Cardiac atrium fibroblast (primary cell): ENCODE results near the genes CASP7 and VWA2.

DNA sequence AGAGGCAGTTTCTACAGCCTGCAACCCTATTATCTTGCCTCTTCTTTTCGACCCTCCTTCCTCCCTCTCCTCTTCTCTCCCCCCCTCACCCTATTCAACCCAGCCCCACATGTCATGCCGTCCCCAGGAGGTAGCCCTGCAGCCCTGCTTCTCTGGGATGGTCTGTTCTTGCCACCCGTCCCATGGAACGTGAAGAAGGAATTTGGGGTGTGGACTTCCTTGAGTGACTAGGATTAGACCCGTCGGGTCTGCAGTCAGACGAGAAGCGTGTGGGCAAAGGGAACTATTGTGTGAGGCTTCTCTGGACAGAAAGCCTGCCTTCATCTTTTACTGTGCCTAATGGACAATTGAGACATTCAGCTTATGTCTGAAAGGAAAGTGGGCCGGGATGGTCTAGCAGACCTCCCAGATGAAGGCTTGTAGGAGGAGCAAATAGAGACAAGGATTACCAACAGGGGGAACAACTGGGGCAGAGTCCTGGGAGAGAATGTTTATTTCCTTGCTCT is 77.7 kb downstream of the TCF7L2 start:
- RAMPAGE, long total RNA: no peak

GRCh38 chr10:113063101-113064037 is 113.3 kb downstream of the TCF7L2 start:
- RAMPAGE, long total RNA: no peak

DNA sequence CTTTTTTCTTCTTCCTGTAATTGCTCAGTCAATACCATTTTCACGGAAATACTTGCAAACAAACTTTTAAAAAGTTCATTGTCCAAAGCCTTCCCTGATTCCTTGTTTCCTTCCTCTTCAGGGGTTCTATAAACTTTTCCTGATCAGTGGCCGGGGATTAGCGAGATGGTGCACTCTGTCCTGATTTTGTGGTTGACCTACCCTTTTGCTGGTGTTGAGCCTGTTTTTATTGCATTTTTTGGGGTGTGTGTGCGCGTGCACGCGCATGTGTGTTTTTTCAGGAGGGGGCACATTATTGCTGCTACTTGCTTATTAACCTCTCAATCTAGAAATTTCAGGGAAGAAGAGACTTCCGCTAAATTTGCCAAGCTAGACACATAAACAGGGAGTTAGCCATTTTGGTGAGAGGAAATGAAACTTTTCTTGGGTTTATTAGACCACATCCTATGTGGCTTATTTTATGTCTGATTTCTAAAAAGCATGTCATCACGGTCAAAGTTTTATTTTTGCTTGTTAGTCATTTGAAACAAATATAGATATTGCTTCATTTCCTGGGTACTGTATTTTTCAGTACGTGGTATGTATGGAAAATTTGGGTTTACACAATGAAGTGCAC is 143.9 kb downstream of the TCF7L2 start:
- RAMPAGE, long total RNA: no peak

- RAMPAGE, long total RNA: no peak
Measured at GRCh38 chr10:113125490-113125988, 175.5 kb downstream of the TCF7L2 start.

DNA sequence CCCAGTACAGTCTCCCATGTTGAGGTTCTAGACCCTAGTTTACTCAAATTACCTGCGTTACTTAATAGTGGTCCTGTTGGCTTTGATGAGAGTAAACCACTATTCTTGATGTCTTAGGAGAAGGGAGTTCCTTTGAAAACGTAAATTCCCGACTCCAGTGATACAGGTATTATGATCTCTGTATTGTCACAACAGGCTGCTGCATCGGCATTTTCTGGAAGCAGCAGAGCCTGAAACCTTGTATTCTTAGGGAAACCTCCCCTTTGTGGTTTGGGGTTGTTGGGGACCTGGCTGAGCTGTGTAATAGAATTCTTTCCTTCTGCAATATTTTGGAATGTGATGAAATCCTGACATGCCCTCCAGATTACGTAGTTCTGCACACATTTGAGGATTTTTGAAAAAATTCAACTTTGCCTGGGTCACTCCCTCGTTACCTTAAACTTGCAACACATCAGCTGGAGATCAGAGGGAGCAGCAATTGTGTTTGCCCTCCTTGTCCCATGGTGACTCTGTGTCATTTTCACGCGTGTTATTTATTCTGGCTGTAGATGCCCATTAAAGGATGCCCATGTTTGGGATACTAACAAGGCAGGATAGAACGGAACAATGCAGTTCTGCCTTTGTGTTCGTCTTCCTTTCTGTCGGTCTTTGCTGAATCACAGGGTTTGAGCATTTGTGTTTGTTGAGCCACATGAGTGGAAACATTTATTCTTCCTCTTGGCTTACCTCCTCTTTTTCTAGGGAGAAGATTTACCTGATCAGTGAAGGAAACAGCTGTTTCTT is 181.6 kb downstream of the TCF7L2 start:
- RAMPAGE, long total RNA: no peak

GRCh38 chr10:113147986-113148507 is 198.0 kb downstream of the TCF7L2 start:
- RAMPAGE, long total RNA: no peak

DNA sequence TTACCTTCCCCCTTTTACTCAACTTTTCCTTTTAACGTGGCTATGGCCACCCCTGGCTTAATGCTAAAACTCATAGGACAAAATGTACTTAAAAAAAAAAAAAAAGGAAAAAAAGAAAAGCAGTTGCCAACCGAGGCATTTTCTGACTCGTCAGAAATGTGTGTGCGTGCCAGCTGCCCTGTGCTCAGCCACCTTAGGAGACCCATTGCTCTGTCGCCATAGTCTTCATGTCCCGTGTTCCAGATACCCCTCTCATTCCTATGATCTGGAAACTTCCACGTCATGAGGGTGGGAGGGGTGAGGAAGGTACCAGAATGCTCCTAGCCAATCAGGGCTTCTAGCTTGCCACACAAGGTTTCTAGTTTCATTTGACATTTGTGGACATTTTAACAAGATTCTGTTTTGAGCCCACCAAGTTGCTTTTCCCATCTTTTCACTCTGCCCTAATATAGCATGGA is 212.9 kb downstream of the TCF7L2 start:
- RAMPAGE, long total RNA: no peak

GRCh38 chr10:113679475-113680155 is at the start of gene CASP7:
Gene CASP7 (plus strand): TSS chr10:113679912.
- RAMPAGE, long total RNA: start-site peak on the plus strand at chr10:113679874-113679949, 97 and 8 reads in 2 replicates

DNA sequence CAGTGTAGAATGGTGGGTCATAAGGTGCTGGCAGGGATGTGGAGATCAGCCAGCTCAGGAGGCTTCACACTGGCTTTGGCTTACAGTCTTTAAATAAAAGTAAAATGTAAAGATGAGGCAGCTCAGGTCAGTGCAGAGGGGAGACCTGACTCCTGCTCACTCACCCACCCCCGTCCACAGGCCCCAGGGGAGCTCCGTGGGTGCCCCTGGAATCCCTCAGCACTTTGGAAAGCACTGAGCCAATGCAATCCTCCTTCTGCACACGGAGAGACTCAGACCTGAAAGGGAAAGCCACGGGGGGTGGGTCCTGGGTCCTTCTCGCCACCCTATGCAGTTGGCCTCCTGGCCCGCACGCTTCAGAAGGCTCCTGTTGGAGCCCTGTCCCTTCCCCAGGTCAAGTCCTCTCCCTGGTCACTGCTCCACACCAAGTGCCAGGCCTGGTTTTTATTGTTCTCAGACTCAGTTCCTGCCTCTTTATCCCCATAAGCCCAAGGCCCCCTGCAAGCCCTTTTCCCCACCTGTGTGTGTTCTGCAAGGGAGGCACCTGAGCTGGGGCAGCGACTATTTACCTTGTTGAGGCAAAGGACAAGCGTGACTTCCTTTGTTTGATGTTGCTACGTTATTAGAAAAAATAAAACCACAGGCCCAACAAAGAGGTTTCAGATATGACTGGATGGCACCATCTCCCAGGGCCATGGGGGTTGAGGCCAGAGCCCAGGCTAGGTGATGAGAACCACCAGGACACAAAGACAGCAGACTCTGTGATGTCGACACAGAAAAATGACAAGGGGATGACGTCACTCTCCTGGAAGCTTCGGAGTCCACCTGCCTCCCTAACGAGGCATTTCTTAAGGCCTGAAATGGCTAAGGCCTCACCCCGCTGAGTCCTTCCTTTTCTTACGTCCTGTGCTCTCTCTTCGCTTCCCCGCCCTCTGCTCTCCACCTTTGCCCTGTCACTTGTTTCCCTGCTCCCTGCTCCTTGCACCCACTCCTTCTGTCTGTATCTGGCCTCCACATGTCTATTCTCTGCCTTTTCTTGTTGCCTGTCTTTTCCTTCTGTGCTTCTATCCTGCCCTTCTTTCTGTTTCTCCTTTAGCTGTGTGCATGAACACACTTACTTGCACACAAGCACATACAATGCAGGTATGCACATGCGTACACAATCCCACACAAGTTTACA is 83.2 kb upstream of the ADRB1 start:
- RAMPAGE, long total RNA: no peak

- RAMPAGE, long total RNA: no peak
Measured at GRCh38 chr10:114046805-114047405, 3.2 kb downstream of the ADRB1 start.

DNA sequence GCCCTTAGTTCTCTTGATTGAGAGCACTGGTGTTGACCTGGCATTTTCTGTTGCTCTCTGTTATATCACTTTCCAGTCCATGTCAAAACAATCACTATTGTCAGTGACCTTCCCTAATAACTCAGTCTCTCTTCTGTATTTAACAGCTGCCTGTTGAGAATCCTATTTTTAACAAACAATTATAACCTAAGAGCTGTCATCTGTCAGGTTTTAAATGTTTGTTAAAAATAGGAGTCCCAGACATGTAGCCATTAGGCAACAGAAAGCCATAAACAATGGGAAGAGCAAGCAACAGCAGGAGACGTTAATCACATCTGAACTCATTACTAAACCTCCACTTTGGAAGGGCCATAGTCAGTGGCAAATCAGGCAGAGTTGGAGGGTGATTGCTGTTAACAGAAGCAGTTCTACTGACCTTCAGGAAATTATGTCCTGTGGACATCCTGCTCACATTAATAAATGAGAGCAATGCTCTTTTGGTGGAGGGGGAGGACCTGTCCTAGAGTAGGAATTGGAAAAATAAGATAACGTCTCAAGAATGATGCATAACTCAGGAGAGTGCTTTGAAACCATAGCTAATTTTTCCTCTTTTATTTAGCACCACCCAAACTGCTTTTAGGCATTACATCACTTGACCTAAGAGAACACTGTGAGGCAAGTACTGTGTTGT is 21.0 kb downstream of the ADRB1 start:
- RAMPAGE, long total RNA: no peak

DNA sequence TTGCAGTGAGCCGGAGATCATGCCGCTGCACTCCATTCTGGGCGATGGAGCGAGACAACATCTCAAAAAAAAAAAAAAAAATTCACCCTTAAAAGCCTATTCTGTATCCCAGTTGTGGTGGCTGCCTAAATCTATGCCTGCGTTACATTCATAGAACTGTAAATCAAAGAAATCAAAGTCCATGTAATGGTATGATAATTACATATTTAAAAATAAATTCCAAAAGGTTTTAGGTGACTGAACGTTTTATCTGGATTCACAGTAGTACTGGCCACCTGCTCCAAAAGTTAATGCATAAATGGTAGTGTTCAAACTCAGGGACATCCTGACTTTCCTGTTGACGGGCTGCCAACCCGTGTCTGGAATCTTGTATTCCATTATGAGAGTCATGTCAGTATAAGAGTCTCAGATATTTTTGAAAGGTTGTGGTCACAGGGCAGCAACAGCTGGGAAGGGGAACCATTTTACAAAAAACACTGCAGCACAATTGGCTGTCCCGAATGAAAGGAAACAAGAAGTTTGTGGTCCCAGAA is 2.7 kb downstream of the TDRD1 start:
- RAMPAGE, long total RNA: no peak

DNA sequence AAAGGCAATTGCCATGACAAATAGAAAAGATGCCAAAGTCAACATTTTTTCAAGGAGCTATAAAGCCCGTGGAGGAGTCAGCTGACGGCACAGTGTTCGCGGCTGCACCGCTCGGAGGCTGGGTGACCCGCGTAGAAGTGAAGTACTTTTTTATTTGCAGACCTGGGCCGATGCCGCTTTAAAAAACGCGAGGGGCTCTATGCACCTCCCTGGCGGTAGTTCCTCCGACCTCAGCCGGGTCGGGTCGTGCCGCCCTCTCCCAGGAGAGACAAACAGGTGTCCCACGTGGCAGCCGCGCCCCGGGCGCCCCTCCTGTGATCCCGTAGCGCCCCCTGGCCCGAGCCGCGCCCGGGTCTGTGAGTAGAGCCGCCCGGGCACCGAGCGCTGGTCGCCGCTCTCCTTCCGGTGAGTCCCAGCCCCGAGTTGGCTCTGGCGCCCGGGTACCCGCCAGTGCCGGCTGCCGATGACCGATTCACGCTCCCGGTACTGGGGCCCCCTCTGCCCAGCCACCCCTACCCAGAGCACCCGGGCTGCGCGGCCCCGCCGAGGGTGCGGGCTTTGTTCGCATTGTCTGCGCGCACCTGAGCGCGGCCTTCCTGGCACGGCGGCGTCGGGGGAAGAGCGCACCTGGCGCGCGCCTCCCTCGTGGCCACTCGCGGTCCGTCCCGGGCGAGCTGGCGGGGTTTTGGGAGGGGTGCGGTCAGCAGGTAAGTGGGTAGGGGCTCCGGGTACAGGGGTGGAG is at the start of gene VWA2:
Gene VWA2, plus strand, starts transcription at position 90 of the 742 bp plus-strand sequence.
- RAMPAGE, long total RNA: no peak

DNA sequence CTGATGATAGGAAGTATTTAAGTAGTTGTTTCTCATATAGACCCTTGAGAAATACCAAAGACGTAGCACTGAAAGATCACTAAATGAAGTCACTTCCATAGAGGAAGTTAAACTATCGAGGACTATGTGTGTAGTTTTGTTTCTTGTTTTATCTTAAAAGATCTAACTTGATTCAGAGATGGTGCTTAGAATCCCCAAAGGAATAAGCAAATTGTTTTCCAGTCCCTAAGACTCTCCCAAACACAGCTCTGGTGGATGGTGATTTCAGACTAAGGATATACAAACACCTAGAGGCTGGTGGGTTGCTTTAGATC is 94.9 kb upstream of the AFAP1L2 start:
- RAMPAGE, long total RNA: no peak

DNA sequence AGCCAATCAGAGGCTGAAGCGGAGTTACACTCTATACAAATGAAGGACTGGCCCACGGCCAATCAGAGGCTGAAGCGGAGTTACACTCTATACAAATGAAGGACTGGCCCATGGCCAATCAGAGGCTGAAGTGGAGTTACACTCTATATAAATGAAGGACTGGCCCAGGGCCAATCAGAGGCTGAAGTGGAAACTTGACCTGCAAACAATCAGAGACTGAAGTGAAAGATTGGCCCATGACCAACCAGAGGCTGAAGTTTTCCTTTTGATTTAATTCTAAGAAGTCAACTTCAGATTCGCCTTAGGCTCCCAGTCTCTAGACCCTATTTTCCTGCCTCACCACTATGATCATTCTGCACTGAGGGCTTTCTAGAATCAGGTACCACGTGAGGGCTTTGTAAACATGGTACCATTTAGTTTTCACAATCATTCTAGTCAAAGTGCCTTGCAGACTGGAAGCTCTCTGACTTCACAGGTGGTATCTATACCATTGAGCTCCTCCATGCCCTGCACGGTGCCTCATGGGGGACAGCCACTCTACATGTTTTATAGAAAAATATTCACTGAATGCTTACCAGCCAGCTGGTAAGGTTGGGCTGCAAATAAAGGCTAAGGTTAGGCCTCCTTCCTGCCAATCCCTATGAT is 106.6 kb downstream of the ABLIM1 start:
- RAMPAGE, long total RNA: no peak

DNA sequence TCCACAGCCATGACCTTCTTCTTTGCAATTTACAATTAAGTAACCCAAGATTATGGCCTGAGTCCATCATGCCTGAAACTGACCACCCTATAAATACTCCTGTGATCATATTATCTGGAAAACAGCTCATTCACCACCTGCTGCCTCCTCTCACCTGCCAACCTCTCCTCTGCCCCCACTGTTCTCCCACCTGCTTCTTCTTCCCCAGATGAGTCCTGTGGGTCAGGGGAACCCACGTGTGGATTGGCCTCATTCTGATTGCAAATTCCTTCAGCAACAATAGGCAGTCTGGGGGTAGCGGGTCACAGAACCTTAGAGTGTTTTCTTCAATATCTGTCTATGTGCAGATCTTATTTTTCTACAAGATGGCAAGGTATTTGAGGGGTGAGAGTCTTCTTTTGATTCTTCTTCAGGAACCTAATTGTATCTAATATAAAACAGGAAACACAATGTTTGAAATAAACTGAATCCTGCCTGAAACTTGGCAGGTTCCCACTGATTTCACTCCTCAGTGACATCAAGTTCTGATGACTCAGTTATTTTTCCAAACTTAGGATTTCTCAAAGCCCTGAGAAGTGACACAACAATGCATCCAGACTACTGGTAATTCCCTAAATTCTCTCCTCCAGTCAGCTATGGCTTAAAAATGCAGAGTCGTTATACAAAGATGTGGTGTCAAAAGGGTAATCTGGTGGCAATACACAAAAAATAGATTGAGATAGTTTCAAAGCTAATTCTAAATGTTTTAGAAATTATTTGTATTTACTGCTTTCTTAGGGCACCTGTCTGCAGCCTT is 81.1 kb downstream of the ABLIM1 start:
- RAMPAGE, long total RNA: no peak

DNA sequence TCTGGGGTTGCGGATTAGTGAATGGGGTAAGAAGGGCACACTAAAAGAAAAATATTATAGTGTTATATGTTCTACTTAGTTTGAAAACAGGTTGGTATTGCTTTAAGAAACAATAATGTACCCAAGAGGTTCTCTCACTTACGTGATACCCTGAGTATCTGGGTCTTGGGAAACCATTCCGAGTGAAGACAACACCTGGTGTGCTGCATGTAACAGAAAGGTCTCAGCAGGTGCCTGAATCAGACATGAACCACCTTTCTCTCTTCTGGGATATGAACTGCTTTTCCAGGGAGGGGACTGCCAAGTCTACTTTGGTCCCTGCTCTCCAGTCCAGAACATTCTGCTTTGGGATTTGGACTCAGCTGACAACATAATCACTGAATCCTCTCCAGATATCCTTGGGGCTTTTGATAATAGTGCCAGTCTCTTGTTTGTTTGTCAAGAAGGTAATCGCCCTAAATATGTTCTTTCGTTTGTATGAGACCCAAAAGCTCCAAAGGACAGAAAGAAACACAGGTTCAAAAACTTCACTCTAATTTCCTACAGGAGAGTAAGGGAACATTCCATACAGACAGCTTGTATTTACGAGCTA is 5.7 kb downstream of the ABLIM1 start:
- RAMPAGE, long total RNA: no peak

DNA sequence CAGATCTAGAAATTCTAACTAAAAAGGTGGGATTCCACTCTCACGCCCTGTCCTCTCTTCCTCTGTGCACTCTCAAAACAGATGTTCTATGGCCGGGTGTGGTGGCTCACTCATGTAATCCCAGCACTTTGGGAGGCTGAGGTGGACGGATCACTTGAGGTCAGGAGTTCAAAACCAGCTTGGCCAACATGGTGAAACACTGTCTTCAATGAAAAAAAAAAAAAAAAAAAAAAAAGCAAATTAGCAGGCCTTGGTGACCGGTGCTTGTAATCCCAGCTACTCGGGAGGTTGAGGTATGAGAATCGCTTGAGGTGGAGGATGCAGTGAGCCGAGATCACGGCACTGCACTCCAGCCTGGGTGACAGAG is 52.6 kb upstream of the FHIP2A start:
- RAMPAGE, long total RNA: no peak

DNA sequence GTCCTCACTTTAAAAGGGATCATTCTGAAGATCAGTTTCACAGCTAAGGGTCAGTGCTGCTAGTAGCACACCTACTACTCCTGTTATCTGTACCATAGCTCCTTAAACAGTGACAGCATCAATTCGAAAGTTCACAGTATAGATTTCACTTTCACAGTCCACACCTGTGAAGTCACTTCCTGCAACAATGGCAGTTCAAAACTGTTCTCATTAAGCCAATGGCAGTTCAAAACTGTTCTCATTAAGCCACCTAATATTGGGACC is 10.7 kb upstream of the FHIP2A start:
- RAMPAGE, long total RNA: no peak

DNA sequence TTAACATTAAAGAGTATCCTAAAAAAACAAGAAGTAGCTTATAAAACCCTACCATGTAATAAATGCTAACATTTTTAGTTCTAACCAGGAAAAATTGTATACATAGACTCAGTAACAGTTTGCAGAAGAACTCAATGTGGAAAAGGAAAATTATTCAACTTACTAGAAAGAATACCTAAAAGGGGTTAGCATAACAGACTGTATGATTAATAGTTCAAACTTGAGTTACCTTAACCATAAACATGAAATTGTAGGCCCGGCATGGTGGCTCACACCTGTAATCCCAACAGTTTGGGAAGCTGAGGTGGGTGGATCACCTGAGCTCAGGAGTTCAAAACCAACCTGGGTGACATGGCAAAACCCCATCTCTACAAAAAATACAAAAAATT is 34.8 kb upstream of the TRUB1 start:
- RAMPAGE, long total RNA: no peak